B cell (primary cell): ENCODE measurements around the gene LEPR.

DNA sequence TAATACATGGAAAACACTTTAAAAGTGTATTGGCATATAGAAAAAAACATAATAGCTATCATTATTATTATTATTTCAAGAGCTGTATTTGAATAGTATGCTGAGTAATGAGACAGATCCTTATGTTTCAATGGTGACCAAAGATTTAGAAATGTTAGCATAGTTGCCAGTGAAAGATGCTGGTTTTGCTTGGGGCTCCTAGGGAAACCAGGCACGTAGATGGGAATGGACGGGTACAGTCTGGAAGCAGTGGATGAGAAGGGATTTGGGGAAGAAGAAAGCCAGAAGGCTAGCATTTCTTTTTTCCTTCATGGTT is 111.2 kb downstream of the ROR1 start:
- PRO-cap = no peak
- CAGE, long polyA plus RNA = no peak

DNA sequence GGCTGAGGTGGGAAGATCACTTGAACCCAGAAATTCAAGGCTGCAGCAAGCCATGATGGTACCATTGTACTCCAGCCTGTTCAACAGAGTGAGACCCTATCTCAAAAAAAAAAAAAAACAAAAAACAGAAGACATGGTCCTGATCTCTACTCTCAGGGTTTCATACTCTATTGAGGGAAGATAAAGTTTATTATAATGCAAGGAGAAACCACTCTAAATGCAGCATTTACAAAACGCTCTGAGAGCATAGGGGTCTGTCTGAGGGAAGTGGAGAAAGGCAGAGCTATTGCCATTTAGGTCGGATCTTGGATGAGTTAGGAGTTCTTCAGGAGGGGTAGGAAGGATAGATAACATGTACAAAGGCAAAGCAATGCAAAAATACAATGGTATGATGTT is 138.4 kb downstream of the ROR1 start:
- PRO-cap = no peak
- CAGE, long polyA plus RNA = no peak

DNA sequence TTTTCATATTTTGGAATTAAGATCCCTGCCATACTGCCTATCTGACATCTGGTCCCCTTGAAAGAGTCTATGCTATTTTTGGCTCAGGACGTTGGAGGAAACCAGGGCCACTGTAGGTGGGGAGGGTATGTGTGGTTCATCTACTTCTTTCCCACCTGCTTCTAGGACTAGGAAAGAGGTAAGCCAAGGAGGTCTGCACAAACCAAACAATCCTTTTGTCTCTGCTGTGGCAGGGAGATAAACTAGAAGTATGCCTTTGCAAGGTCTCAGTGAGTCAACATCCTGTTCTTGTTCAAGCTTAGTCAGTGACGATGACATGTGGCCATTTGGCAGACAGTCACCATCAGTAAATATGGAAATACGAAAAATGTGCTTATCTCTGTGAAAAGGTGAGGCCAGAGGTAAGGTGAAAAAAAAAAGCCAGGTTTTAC is 196.8 kb upstream of the UBE2U start:
- PRO-cap = no peak
- CAGE, long polyA plus RNA = no peak

GRCh38 chr1:64107648-64107957 is 95.8 kb upstream of the UBE2U start:
- PRO-cap = no peak
- CAGE, long polyA plus RNA = no peak

DNA sequence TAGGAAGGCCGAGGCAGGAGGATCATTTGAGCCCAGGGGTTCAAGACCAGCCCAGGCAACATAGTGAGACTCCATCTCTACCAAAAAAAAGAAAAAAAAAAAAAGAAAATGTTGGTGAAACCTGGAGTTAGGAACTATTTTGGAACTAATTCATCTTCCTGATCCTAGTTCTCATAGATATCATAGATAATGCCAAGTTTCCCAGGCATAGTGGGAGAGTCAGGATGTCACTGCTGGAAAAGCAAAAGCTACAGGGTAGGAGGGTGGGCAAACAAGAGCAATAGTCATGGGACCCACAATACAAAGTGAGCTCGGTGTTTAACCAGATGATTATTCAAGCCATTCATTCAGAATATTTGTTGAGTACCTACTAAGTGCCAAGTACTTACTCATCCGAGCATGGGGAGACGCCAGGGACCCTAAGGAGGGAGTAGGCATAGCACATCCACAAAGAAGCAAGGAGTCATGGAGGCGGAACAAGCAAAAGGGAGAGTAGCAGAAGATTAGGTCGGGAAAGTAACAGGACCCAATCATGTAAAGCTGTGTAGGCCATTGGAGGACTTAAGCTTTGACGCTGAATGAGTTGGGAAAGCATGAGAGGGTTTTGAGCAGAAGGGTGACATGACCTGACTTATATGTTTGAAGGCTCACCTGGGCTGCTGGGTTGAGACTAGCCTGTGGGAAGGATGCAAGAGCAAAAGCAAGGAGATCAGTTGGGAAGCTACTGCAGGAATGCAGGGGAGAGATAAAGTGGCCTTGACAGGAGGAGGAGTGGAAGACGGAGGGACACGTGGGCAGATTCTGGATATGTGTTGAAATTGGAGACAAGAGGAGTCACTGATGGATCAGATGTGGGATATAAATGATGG is 59.9 kb upstream of the UBE2U start:
- PRO-cap = no peak
- CAGE, long polyA plus RNA = no peak

DNA sequence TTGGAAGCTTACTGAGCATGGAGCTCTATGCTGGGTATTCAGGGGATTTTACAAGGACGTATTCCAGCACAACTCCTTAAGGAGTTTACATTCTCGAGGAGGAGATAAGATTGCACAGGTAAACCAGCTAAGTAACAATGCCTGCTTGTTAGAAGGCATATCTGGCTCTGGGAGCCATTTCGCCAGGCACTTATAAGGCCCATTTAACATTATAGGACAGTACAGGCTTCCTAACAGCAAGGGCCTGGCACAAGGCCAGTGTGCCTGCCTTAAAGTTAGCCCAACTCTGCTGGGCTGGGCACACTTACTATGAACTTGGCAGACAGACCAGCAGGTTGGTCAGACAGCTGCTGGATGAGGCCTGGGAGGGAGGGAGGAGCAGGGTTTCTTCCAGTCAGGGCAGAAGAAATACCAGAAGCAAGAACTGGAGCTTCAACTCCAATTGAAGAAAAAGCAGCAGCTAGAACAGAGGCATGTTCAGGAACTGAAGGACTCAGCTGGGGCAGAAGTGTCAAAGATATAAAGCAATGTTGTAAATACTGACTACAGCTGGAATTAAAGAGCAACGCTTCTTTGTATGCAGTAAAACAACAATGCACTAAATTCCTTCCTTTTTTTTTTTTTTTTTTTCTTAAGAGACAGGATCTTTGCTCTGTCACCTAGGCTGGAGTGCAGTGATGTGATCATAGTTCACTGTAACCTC is 4.8 kb downstream of the CACHD1 start:
- PRO-cap = no peak
- CAGE, long polyA plus RNA = no peak

- PRO-cap = no peak
- CAGE, long polyA plus RNA = no peak
Measured at GRCh38 chr1:64755276-64755731, 10.4 kb downstream of the RAVER2 start.

- PRO-cap = no peak
- CAGE, long polyA plus RNA = no peak
Measured at GRCh38 chr1:64878824-64879281, 87.5 kb downstream of the JAK1 start.

DNA sequence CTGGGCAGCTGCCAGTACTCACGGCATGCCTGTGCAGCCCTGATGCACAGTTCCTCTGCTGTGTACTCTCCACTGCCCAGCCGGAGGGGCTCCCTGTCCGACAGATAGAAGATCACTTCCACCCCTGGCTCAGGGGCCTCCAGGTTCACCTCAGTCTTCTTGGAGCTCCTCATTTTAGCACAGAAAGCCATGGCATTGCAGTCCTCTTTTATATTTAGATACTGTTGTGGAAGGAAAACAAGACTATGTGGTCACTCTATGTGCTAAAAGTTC is 83.2 kb downstream of the JAK1 start:
- PRO-cap = no peak
- CAGE, long polyA plus RNA = no peak

DNA sequence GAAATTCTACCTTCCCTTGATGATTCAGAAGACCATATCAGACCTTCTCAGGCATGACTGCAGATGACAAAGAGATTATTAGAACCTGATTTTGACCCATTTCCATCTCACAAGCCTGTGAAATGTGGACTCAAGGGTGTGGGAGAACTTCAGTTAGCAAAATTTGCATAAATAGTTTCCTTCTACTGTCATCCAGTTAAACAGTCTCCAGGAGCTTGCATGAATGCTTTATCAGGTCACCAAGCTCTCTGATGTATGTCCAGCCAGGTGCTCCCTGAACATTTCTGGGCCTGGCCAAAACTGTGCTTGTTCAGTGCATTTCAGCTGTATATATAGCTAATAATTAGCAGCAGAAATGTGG is 67.8 kb downstream of the JAK1 start:
- PRO-cap = no peak
- CAGE, long polyA plus RNA = no peak

GRCh38 chr1:64927162-64927773 is 39.1 kb downstream of the JAK1 start:
- PRO-cap = no peak
- CAGE, long polyA plus RNA = no peak

GRCh38 chr1:64982994-64983556 is 16.7 kb upstream of the JAK1 start:
- PRO-cap = no peak
- CAGE, long polyA plus RNA = no peak

- PRO-cap = no peak
- CAGE, long polyA plus RNA = no peak
Measured at GRCh38 chr1:65058099-65058649, 89.8 kb upstream of the AK4 start.

- PRO-cap = bidirectional peak, plus-strand start at chr1:65420532, minus-strand start at chr1:65420172; unidirectional peak, plus-strand start at chr1:65420558; unidirectional peak, plus-strand start at chr1:65420713
- CAGE, long polyA plus RNA = no peak
Measured at GRCh38 chr1:65420399-65421296, at the start of gene LEPR. LEPR (plus strand) TSS chr1:65420668.

GRCh38 chr1:65422214-65423086 is 2.0 kb downstream of the LEPR start:
- PRO-cap = no peak
- CAGE, long polyA plus RNA = no peak

DNA sequence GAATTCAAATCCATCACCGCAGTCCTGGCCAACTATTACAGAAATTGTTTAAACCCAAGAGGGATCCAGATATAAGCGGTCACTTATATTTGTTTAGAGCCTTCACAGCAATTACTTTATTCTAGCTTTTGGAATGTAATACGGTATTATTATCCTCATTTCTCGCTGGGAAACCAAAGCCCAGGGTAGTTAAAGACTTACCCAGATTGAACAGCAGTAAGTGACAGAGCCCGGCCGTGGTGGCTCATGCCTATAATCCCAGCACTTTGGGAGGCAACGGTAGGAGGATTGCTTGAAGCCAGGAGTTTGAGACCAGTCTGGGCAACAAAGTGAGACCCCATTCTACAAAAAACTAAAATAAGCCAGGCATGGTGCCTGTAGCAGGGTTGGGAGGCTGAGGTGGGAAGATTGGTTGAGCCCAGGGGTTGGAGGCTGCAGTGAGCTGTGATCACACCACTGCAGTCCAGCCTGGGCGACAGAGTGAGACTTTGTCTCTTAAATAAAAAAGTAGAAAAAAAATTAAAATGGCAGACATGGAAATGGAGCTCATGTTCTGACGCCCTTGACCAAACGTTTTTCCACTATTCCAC is 6.7 kb downstream of the LEPR start:
- PRO-cap = no peak
- CAGE, long polyA plus RNA = no peak

DNA sequence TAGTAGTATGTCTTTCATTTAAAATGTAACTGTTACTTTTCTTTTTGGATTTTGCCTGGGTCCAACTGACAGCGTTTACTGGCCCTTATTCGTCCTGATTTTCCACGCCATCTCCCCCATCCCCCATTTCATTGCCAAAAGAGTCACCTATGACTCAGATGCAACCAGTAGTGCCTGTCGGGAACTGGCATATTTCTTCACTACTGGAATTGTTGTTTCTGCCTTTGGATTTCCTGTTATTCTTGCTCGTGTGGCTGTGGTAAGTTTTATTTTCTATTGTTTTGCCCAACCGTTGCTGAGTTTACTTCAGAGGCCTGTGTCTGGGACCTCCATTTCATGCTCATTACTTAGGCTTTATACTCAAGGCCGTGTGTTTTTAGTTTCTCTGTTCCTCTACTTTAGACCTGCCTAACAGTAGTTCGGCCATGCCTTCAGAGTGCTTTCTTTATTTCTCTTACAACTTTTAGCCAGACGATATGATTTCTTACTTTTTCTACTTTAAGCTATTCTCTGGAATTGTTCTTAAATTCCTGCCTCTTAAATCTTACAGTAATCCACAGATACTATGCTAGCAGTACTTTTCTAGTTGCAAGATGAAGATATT is 9.4 kb downstream of the LEPR start:
- PRO-cap = no peak
- CAGE, long polyA plus RNA = no peak

DNA sequence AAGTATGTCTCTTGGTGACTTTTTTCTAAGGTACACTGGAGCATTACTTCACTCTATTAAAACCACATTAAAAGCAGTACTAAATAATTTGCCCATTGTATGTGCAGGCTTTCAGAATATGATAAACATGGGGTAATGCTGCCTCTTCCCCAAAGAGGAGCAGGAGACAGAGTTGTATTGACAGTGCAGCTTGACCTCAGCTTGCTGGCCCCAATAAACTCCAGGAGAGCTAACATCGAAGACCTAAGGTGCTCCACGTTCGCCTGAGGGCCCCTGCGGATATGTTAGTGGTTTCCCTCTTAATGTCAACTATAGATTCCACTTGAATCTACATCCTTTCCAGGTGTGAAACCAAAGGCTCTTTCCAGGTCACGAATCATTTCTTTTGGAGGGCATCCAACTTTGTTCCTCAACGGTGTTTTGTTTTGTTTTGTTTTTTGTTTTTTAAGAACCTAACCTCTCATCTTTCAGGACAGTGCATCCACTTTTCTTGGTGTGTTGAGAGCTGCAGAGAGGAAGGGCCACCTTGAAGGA is 267.7 kb upstream of the SGIP1 start:
- PRO-cap = no peak
- CAGE, long polyA plus RNA = no peak

DNA sequence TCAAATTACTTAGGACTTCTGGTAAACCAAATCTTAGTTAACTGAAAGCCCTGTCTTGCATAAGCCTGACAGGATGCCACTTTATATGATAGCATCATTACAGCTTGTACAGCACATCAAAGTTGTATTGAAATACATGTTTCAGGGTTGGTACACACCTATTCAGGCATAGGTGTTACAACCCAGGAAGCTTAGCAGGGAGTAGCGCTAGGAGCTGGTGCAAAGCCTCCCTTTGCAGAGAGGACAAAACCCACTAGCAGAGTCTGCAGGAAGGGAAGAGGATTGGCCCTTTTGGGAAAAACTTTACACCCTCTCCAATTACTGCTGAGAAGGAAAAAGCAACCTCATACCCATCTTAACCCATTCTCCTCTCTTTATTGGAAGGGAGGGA is 258.8 kb upstream of the SGIP1 start:
- PRO-cap = no peak
- CAGE, long polyA plus RNA = no peak

DNA sequence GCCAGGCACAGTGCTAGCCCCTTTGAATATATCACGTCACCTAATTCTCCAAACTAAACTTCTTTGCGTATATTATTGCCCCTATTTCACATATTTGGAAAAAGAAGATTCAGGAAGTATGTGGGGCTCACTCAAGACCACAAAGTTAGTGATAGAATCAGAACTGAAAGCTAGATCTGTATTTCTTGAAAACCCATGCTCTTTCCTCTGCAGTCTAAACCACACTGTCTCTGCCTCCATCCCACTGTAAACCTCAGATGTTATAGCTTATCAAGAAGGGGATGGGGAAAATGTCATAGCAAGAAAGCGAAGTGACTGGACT is 257.8 kb upstream of the SGIP1 start:
- PRO-cap = no peak
- CAGE, long polyA plus RNA = no peak